HTR-8/SVneo (cell line): ENCODE results near the gene ADPRH.

DNA sequence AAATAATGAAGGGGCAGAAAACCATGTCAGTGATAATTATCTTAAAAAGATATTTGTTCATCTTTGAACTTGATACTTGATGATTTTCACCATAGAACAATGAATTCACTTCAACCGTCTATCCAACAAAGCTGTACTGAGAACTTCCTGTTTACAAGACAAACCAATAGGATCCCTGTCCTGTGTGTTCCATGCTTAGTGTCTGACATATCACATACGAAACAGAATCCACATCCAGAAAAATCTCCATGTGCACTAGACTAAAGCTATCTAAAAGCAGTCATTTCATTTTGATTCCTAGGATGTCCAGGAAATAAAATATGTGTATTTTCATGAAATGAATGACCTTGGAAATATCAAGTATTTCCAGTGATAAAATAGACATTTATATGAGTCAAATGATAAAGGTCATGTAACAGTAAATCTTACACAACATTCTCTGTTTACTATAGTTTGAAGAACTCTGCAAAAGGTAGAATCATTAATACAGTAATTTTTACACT, 507.0 kb upstream of the LSAMP start:
- RRBS: no CpG with 5 or more reads among the region's 2 CpGs

DNA sequence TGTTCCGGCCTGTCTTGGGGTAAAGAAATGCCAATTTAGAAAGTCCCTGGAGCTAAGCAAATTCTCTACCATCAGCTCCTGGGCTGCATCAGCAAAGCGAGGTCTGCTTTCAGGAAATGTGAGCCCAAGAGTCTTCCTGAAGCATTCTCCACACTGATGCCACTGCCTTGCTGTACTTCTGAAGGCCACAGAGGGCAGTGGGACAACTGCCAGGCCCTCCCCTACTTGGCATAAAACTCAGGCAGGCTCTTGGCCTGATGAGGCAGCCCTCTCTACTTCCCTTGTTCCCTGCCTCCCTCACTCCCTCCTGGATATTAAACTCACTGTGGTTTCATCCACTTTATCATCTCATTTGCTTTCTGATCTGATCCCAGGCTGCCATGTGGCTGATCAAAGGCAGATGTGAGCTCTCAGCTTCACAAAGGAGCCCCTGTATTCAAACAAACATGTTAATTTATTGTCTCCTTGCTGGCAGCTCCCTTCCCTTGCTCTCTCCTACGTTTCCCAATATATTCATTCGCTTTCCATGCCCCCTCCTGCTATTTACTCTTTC, 533.5 kb downstream of the IGSF11 start:
- RRBS: no CpG with 5 or more reads among the region's 4 CpGs

- RRBS: no CpG with 5 or more reads among the region's 2 CpGs
Measured at GRCh38 chr3:118765914-118766347, 268.7 kb downstream of the IGSF11 start.

GRCh38 chr3:119175804-119176975, 2.8 kb downstream of the UPK1B start:
- RRBS: no CpG with 5 or more reads among the region's 12 CpGs

DNA sequence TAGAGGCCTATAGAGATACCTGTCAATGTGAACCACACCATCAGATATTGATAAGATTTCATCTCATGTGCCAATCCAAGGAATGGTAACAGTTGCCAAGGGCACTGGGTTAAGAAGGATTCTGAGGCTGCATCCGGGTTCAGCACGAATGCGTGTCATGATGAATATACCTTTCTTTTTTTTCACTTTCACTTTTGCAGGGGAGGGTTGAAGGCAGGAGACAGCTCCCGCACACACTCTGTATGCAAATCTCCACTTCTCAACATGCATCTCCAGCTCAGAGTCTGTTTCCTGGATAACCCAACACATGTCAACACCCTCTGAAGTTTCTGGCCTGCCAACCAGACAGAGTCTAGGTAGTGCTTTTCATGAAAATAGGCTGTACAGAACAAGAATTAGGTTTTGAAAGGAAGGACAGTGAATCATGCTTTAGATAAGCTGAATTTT, 21.6 kb downstream of the B4GALT4 start:
- RRBS: no CpG with 5 or more reads among the region's 4 CpGs

- RRBS: no CpG with 5 or more reads among the region's 10 CpGs
Measured at GRCh38 chr3:119352080-119353418, 58.4 kb downstream of the ARHGAP31 start.

DNA sequence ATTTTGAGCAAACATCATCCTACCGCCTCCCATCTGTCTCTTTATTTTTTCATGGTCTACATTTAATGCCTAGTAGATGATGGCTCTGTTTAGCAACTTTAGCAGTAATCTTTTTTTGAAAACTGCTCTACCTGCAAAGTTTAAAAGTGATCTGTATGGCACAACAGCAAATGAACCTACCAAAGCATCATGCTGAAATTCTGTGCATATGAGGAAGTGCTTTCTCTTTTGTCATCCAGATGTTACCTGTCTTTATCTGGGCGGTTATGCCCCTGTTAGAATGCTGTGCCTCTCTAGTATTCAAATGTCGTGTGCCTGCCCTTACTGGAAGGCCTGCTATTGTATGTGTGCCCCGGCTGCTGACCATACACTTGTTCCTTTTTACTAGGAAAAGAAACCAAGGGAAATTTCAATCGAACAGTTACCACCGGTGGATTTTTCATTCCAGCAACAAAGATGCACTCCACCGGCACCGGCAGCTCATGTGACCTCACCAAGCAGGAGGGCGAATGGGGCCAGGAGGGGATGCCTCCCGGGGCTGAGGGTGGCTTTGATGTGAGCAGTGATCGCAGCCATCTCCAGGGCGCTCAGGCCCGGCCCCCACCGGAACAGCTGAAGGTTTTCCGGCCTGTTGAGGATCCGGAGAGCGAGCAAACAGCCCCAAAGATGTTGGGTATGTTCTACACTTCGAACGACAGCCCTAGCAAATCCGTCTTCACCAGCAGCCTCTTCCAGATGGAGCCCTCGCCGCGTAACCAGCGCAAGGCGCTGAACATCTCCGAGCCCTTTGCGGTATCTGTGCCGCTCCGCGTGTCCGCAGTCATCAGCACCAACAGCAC, 61.8 kb downstream of the TMEM39A start:
- RRBS: 76% methylated on average over 7 of the region's 31 CpGs

- RRBS: no CpG with 5 or more reads among the region's 4 CpGs
Measured at GRCh38 chr3:119455635-119456321, 7.6 kb downstream of the TMEM39A start.

GRCh38 chr3:119579196-119580111, at the start of gene ADPRH:
Gene ADPRH (plus strand): TSS chr3:119579492.
- RRBS: 19% methylated on average over 34 of the region's 75 CpGs

- RRBS: no CpG with 5 or more reads among the region's 3 CpGs
Measured at GRCh38 chr3:119637554-119638421, 22.6 kb downstream of the POPDC2 start.

- RRBS: no CpG with 5 or more reads among the region's 6 CpGs
Measured at GRCh38 chr3:119655672-119656067, 4.7 kb downstream of the POPDC2 start.

GRCh38 chr3:119715191-119715484, 12.3 kb downstream of the CFAP91 start:
- RRBS: no CpG with 5 or more reads among the region's 2 CpGs

DNA sequence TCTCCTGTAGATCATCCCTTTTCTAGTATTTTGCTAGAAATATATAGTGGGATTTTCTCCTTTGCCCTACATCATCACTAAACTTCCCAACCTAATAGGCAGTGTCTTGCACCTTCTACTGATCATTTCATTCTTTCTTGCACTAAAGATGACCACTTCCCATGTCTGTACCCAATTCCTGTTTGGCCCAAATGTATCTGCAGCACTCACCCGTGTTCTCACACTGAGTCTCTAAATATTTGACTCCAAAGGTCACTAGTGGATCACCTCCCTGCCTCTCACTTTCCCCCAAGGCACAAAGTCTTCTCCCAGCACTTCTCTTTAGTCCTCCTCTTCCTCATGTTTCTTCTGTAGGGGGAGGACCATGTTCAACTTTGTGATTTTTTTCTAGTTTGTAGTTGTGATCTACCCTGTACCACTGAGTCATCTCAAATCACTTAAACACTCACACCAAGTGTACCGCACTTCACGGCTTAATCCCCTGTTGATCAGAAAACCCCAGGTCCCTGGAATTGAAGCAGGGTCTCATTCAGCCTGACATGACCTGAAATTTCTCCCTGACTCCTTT, 13.9 kb downstream of the NR1I2 start:
- RRBS: no CpG with 5 or more reads among the region's 3 CpGs

DNA sequence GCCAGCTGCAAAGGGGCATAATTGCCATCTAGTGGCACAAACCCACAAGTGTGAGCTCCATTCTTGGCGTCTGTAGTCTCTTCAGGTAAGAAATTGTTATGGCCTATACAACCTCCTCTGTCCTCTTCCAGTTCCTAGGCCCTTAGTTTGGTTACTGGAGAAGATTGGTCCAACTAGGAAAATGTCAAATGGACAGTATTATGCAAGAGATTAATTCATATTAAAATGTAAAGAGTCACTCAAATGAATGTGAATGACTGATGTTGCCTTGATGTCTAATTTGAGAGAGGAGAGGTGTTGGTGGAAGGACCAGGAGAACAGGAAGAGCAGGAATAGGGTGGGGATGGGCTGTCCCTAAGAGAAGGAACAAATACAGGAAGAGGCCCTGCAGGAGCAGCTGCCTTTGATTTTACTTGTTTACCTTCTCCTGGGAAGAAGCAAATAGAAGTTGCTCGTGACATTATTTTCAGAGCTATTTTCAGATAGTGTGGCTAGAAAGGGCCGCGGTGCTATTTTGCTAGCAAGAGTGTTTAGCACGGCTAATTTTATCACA, 53.1 kb upstream of the GSK3B start:
- RRBS: no CpG with 5 or more reads among the region's 5 CpGs

DNA sequence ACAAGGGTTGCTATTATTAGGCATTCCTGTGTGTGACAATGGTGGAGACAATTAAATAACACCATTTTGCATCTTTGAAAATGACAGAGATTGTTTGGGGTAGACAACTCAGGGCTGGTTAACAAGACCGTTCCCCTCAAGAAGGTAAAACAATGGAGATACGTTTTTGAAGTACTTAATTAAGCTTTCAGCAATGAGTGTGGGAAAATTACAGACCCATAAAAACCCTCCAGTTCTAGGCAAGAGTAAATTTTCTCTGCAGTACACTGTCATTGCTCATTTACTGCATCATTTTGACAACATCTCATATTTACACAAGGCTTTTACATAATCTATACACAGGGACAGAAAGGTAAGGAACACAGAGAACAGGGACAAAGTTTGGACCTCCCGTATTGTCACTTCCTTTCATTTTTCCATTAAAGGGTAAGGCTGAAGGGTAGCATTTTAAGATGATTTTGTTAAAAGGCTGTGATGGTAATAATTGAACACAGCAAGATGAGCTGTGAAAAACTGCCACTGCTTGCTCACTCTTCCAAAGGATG, 7.3 kb upstream of the HGD start:
- RRBS: no CpG with 5 or more reads among the region's 3 CpGs

GRCh38 chr3:120719073-120719885, 23.0 kb downstream of the RABL3 start:
- RRBS: no CpG with 5 or more reads among the region's 20 CpGs

DNA sequence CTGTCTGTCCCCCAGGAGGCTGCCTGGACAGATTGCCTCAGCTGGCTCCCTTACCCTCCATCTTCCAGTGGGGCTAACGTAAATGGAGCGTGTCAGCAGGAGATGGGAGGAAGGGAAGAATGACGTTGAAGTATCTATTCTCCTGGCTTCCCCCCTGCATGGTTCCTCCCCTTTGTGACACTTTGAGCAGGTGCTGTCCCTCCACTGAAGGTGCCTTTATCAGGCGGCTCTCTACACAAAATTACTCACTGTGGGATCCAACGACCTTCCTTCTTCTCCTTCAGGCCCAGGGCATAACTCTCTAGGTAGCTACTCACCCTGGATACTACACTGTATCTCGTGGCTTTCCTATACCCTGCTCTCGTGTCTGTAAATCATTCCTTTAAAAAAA, 31.3 kb downstream of the FBXO40 start:
- RRBS: no CpG with 5 or more reads among the region's 7 CpGs

DNA sequence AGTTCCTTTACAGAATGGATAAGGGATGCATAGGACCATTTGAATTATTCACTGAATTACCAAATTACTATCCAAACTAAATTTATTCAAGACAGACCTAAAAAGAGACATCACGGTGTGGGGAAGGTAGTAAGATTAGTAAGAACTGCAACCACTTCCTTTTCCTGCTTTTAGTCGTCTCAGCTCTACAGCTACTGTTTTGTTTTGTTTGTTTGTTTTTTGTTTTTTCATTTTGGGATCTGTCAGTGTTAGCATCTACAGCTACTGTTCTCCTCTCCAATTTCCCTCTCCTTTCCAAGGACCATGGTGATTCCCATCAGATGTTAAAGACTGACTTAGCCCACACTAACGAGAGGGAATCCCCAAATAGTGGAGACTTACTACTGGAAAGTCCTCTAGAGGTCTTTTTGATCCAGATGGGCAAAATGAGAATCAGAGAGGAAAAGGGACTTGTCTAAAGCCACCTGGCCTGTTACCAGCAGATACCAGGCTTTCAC, 6.1 kb downstream of the HCLS1 start:
- RRBS: no CpG with 5 or more reads among the region's 3 CpGs

DNA sequence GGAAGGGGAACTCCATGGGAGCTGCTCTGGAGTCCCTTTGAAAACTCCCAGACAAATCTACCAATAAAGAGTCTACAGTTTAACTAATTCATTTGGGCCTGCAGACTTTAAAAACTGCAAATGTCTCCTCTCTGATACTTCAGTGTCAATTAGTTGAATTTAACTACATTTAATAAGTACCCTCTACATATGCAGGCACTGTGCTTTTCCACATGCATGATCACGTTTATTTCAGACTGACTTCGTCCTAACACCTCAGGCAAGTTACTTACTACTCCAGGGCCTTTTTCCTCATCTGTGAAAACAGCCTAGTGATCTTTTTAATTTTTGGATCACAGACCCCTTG, 15.3 kb upstream of the HCLS1 start:
- RRBS: no CpG with 5 or more reads among the region's 2 CpGs